ENCODE results near the genes DNAJB14, EMCN, MANBA and SLC9B1.

- PRO-cap, 3 experiments = no peak in any of the 3 experiments
- RAMPAGE, long total RNA, 2 experiments = no peak in any of the 2 experiments
- RRBS = no CpG with 5 or more reads among the region's 3 CpGs
Measured at GRCh38 chr4:99306815-99307710, 14.1 kb downstream of the ADH1B start.

DNA sequence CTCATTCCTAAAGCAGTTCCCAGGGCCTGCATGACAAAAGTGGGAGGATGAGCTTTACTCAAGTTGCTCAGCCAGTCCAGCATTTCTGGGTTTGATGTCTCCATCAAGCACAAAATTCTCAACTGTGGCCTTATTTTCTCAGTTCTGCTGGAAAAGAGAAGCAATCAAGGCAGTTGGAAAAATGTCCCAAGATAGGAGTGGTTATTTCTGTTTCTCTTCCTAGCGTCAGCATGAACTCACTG, 29.8 kb downstream of the ADH7 start:
- PRO-cap, 3 experiments = no peak in any of the 3 experiments
- RAMPAGE, long total RNA, 2 experiments = no peak in any of the 2 experiments
- RRBS = no CpG with 5 or more reads among the region's 1 CpG

- PRO-cap, 3 experiments = no peak in any of the 3 experiments
- RAMPAGE, long total RNA, 2 experiments = no peak in any of the 2 experiments
- RRBS = 30% methylated on average over 17 of the region's 33 CpGs
Measured at GRCh38 chr4:99652512-99653187, 5.0 kb downstream of the C4orf54 start.

- PRO-cap, 3 experiments = peak in 3 of 3 experiments; most common minus-strand start chr4:99828671 (in 3)
- RAMPAGE, long total RNA, 2 experiments = no peak in any of the 2 experiments
- RRBS = no CpG with 5 or more reads among the region's 1 CpG
Measured at GRCh38 chr4:99828432-99828752, 11.8 kb downstream of the DAPP1 start.

DNA sequence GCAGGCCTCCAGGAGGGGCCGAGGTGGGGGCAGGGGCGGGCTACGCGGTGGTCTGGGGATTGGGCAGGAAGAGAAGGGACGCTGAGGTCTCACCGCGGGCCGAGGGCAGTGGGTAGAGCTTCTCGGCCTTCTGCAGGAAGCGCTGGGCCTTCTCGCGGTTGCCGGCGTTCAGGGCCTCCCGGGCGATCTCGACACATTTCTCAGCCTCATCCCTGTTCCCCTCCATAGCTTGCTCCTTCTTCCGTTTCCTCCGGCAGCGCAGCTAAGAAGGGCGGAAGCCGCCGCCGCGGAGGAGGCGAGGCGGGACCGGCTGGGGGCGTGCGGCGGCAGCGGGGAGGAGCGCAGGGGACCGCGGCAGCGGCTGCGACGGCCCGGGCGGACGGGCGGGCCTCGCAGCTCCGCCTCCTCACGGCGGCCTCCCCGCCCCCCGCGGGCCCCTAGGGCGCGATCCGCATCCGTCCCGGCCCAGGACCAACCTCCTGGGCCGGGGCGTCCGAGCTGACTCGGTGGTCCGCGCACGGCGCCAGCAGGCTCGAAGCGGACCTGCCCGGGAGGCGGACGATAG, at the start of gene DNAJB14:
TSS of gene DNAJB14 (minus strand) at position 273 of the 565 bp plus-strand sequence.
- PRO-cap, 3 experiments = peak in 3 of 3 experiments; most common plus-strand start position 357 of the sequence (in 2); most common minus-strand start position 264 of the sequence (in 3)
- RAMPAGE, long total RNA, 2 experiments = start-site peak on the minus strand in 1 of 2 experiments, centred at position 293 of the sequence, 736 reads per replicate
- RRBS = 1% methylated on average over 48 of the region's 67 CpGs

GRCh38 chr4:100517638-100518594, at the start of gene EMCN:
TSS of gene EMCN (minus strand) at chr4:100518022.
- PRO-cap, 3 experiments = peak in 3 of 3 experiments; most common plus-strand start chr4:100518345 (in 1); most common minus-strand start chr4:100517936 (in 2)
- RAMPAGE, long total RNA, 2 experiments = start-site peak on the minus strand in 1 of 2 experiments, at chr4:100517998-100518026 at its widest, 45 reads per replicate
- RRBS = no CpG with 5 or more reads among the region's 8 CpGs

DNA sequence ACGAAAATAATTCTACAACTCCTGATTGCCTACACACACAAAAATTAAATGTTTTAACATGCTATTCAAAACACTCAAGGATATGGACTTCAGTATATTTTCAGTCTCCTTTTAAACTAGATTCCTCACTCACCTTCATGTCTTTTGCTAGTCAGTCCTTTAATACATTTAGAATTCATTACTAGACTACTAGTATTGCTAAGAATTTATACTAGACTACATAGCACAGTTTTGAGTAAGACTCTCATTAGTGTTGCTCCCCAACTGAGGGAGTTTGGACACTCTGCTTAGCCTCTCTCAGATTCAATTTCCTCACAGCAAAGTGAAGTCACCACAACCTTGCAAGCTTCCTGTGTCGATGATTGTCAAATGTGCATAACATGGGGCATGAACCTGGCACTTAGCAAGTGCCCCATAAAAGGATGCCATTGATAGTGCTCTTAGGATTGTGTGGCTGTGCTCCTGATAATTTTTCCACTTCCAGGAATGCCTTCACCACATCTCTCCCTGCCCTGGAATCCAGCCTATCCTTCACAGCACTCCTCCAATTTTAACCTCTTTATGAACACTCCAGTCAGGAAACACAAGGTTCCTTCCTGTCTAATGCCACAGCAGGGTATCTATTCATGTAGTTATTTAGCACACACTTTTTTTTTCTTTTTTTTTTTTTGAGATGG, 309.5 kb downstream of the PPP3CA start:
- PRO-cap, 3 experiments = no peak in any of the 3 experiments
- RAMPAGE, long total RNA, 2 experiments = no peak in any of the 2 experiments
- RRBS = no CpG with 5 or more reads among the region's 2 CpGs

DNA sequence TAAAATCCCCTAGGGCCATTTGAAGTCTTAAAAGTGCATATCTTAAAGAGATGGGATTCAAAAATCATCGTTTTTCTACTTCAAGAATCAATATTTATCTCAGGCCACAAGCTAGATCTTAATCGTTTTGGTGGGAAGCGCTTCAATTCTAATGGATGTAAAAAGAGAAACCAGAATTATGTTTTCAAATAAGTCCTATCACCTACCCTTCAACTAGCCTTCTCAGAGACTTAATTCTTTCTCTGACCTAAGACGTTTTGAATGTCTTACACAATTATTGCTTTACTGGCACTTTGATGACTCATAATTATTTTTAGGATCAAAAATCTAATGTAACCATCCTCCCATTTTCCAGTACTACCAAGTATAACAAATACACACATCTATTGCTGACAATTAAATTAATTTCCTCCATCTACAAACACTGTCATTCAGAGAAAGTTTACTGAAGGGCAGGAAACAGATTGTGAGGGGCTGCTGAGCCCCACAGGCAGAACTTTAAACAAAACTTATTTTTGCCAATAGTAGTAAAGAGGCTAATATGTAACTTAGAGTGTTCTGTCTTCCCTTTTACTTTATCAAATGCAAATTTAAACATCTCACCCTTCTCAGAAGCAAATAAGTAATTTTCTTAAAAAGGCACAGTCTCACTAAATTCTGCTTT, 108.6 kb downstream of the PPP3CA start:
- PRO-cap, 3 experiments = no peak in any of the 3 experiments
- RAMPAGE, long total RNA, 2 experiments = no peak in any of the 2 experiments
- RRBS = no CpG with 5 or more reads among the region's 4 CpGs

- PRO-cap, 3 experiments = no peak in any of the 3 experiments
- RAMPAGE, long total RNA, 2 experiments = no peak in any of the 2 experiments
- RRBS = no CpG with 5 or more reads among the region's 2 CpGs
Measured at GRCh38 chr4:101856155-101856566, 65.6 kb downstream of the BANK1 start.

DNA sequence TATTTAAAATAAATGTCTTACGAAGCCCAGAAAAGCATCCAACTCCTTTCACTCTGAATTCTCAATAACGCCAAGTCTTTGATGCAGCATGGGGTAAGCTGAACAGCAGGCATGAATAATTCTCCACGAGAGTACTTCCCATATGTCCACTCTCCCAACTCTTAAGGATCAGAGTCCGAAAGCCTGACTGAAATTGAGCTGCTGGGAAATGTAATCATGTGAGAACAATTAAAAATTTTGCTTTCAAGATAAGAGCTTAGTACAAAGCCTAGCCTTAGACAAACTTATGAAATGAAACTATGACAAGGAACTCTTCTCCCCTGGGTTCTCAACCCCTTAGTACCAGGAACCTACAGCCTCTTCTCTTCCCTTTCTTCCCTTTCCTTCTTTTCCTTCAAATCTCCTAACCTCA, 7.6 kb upstream of the SLC39A8 start:
- PRO-cap, 3 experiments = no peak in any of the 3 experiments
- RAMPAGE, long total RNA, 2 experiments = no peak in any of the 2 experiments
- RRBS = no CpG with 5 or more reads among the region's 4 CpGs

DNA sequence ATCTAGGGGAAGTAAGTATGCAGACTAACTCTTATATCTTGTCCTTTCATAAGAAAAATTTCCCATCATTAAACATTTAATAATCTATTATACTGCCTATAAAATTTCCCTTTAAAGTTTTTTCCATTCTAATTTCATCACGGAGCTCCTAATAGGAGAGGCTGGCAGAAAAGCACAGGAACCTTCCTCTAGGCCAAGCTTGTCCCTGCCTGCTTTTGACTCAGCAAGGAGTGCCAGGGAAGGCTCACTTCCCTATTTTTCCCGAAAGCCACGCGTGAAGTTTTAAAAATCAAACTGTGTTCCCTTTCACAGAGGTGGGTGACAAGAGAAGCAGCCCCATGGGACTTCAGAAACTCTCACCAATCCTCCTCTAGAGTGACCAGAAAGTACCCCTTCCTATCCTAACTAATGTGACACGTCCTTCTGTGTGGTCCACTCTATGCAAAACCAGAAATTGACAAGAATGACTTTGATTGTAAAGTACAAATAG, 41.8 kb downstream of the NFKB1 start:
- PRO-cap, 3 experiments = no peak in any of the 3 experiments
- RAMPAGE, long total RNA, 2 experiments = no peak in any of the 2 experiments
- RRBS = no CpG with 5 or more reads among the region's 5 CpGs

DNA sequence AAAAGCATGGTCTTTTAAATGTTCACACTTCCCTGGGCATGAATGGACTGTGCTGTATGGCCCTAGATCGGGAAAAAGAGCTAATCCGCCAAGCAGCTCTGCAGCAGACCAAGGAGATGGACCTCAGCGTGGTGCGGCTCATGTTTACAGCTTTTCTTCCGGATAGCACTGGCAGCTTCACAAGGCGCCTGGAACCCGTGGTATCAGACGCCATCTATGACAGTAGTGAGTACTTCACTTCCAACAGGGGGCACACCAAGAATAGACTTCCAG, 77.6 kb downstream of the NFKB1 start:
- PRO-cap, 3 experiments = no peak in any of the 3 experiments
- RAMPAGE, long total RNA, 2 experiments = no peak in any of the 2 experiments
- RRBS = no CpG with 5 or more reads among the region's 8 CpGs

DNA sequence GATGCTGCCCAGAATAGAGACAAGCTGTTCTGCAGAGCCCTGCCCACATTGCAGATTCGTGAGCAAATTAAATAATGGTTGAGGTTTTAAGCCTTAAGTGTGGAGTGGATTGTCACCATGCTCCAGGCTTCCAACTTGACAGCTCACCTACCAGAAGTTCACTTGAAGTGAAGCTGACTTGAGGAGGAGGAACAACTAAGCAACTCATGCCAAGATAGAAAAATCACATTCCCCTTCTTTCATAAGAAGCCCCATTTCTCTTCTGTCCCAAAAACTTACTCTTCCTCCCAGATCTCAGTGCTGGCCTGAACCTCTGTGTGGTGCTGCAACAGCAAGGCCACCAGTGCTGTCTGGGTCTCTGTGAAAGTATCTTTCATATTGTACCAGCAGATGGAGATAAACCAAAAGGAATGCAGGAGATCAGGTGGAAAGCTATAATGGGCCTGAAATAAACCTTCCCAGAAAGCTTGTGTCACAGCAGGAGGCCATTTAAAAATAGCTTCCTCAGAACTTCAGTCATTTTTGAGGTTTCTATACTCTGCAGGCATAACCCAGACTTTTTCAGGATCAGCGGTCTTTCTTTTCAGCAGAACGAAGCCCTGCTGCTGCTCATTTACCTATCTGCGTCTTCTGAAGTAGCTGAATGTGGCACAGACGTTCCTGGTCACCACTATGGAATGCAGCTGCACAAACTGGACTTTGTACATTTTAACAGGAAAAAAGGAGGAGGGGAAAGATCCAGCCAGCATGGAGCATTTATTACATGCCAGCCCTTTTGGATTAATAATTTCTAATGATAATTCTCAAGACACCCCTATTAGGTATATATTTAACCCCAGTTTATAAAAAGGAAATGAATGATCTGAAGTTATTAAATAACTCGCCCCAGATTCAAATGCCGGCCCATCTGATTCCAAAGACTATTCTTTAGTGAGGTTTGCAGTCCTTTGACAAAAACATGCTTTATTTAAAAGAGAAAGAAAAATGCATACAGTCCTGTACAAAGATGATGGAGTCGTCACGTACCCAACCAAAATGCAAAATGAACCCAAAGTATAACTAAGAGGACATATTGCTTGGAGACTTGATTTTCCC, 119.6 kb downstream of the NFKB1 start:
- PRO-cap, 3 experiments = no peak in any of the 3 experiments
- RAMPAGE, long total RNA, 2 experiments = no peak in any of the 2 experiments
- RRBS = no CpG with 5 or more reads among the region's 9 CpGs

GRCh38 chr4:102631600-102632460, 128.9 kb downstream of the MANBA start:
- PRO-cap, 3 experiments = no peak in any of the 3 experiments
- RAMPAGE, long total RNA, 2 experiments = no peak in any of the 2 experiments
- RRBS = no CpG with 5 or more reads among the region's 10 CpGs

DNA sequence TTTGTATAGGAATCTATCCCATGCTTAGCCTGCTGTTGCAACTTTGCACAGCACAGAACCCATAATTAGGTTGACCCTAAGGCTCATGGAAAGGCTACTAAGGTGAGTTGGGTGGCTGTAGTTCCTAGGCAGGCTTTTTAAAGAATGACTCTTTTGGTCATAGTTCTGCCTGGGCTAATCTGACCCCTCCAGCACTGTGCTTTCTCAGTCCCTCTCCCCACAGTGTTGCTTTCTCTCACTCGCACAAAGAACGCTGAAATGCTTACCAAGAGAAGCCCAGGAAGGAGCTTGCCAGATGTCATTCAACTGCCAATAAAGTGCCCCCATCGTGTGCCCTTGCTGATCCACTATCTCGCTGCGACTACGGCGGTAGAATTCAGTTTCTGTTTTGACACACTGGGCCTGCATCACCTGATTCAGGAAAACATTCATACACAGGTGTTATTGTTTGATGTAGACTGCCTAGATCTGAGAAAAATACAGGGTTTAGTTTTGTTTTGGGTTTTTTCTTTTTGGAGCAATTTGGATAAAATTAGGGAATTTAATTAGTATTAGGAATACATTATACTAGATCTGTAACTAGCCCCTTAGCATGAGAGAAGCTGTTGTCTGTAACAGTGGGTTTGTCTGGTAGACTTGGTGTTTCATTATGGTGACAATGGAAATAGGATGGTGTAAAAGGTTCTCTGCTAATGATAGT, 121.2 kb downstream of the MANBA start:
- PRO-cap, 3 experiments = no peak in any of the 3 experiments
- RAMPAGE, long total RNA, 2 experiments = no peak in any of the 2 experiments
- RRBS = no CpG with 5 or more reads among the region's 7 CpGs

DNA sequence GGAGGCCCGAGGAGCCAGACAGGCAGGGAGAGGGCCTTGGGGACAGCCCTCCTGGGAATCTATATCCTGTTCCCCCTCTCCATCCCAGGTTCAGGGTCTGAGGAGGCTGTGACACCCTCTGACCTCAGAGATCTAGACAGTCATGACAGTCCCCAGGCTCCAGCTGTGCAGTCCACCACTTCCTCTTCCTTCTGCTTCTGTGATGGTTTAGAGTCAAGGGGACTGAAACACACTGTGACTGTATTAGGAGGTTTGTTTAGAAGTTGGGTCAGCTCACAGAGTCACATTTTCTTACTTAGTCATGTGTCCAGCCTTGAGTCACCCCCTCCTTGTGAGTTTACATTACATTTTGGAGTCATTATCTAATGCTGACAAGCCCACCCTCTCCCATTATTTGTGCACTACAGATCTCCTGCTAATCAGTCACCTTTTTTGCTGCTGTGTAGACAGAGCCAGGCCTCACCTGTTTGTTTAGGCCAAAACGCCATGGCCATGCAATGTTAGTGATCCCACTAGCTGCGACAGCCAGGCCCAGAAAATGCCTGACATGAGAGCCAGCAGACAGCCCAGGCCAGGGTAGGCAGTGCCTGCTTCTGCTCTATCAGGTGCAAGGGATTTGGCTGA, 26.0 kb downstream of the MANBA start:
- PRO-cap, 3 experiments = no peak in any of the 3 experiments
- RAMPAGE, long total RNA, 2 experiments = no peak in any of the 2 experiments
- RRBS = no CpG with 5 or more reads among the region's 3 CpGs

DNA sequence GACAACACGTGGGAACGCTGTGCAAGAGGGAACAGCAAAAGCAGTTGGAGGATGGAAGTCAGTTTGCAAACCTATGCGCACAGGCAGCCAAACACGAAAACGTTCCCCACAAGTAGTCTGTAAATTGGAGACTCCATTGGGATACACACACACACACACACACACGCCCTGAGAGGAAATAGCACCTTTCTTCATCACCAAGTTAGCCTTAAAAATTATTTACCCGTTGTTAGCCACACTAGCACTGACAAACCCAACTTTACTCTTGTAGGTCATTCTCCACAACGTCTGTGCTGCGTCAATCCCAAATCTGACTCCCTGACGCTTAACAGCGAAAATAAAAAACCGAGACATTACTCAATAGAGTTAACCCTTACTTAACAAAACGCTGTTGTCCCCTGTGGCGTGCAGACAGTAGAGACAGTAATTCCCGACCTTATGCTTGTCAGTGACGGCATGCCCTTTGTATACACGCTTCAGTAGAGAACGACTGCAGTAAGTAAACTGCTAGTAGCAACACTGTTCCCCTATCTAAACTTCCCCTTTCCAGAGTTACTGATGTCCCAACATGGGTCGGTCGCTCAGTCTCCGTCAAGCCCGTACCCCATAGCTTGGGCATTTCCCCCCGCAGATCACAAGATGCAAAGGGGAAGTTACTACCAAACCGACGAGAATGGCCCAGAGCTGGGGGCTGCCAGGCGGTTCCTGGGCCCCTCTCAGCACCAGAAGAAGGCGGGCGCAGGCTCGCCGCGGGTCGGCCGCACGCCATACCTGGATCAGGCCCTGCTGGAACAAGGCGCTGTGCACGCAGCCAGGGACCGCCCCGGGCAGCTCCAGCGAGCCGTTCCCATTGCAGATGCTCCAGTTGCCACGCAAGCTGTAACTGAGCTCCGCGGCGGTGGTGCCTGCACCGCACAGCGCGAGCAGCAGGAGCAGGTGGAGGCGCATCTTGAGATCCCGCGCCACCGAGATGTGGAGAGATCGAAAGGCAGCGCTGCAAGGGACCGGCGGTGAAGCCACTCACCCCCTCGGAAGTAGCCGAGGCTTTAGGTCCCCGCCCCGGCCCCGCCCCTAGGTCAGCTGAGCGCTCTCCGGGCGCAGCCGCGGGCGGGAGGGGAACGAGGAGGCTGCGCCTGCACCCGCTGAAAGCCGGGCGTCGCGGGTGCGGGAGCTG, at the start of gene MANBA:
TSS of gene MANBA (minus strand) at position 1,022 of the 1,174 bp plus-strand sequence.
- PRO-cap, 3 experiments = peak in 3 of 3 experiments; most common plus-strand start position 662 of the sequence (in 3); most common minus-strand start position 312 of the sequence (in 3)
- RAMPAGE, long total RNA, 2 experiments = start-site peak on the minus strand in 1 of 2 experiments, centred at position 1,005 of the sequence, 105 reads per replicate
- RRBS = 3% methylated on average over 15 of the region's 74 CpGs

- PRO-cap, 3 experiments = no peak in any of the 3 experiments
- RAMPAGE, long total RNA, 2 experiments = no peak in any of the 2 experiments
- RRBS = no CpG with 5 or more reads among the region's 6 CpGs
Measured at GRCh38 chr4:102790735-102791052, 29.9 kb upstream of the MANBA start.

- PRO-cap, 3 experiments = no peak in any of the 3 experiments
- RAMPAGE, long total RNA, 2 experiments = no peak in any of the 2 experiments
- RRBS = no CpG with 5 or more reads among the region's 4 CpGs
Measured at GRCh38 chr4:102828544-102828661, 1.1 kb upstream of the UBE2D3 start.

DNA sequence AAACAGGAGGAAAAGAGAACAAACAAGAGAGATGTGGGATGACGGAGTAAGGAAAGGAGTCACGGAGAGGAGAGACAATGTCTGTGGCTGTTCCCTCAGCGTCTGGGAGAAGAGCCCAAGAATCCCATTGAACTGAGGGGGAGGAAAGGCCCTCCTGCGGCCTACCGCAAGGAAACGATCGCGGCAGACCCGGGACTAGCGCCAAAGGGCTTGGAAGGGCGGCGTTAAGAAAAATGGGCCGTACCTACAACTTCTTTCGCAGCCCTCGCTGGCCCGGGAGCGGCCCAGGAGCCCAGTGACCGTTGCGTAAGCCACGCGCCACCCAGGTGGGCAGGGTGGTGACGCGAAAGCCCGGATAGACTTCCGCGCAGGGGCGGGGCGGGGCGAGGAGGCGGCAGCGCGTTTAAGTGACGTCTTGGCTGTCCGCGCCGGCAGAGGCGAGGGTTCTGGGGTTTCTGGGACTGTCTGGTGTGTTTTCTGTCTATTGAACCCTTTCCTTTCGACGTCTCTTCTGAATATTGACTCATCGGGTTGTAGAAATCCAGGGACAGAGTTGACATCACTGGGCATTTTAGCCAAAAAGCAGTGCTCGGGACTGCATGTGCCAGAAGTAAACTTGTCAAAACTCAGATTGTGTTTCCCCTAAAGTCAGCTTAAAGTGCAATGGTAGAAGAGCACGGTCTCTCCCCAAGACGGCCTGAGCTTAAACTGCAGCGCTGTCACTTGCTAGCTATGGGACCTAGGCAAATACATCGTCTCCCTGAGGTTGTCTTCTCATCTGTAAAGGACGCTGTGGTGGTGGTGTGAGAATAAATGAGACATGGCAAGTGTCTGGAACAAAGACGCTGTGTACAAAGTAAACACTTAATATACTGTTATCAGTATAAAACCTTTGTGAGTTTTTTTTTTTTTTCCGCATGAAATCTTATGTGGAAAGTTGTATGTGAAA, at the start of gene SLC9B1:
TSS of gene SLC9B1 (minus strand) at position 351 of the 949 bp plus-strand sequence.
- PRO-cap, 3 experiments = peak in 3 of 3 experiments; most common plus-strand start position 434 of the sequence (in 3); most common minus-strand start position 104 of the sequence (in 3)
- RAMPAGE, long total RNA, 2 experiments = start-site peak on the plus strand in 1 of 2 experiments, centred at position 416 of the sequence, 5 reads per replicate; start-site peak on the minus strand in 2 of 2 experiments, centred at positions 331 to 339 of the sequence, 800 to 958 reads per replicate
- RRBS = 2% methylated on average over 24 of the region's 48 CpGs

Data from testis (tissue), 5 donors.